ENCODE measurements around a stretch of chr7.

- PRO-cap, result no peak
Measured at GRCh38 chr7:27187144-27187786, 2.2 kb upstream of the HOXA11 start.

- PRO-cap, result no peak
Measured at GRCh38 chr7:27187787-27188142, 2.7 kb upstream of the HOXA11 start.

DNA sequence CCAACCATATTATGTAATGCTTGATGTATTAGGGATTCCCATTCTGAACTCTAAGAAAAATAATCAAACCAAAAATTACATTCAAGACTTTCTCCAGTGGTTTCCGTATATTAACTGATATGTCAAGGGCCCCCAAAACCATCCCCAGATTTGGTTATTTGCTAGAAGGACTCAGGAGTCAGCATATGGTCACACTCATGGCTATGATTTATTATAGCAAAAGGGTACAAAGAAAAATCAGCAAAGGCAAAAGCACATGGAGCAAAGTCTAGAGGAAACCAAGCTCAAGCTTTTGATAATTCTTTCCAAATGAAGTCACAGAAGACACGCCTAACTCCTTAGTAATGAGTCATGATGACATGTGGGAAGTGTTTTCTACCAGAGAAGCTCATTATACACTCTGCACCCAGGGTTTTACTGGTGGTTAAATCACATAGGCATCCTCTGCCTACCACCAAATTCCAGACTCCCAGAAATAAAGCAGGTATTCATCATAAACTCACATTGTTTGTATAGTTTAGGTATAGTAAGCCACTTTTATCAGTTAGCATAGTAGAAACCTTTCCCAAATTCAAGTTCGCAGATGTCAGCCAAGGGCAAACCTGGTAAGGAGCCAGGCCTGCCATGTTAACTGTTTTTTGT is 15.2 kb upstream of the HIBADH start:
- PRO-cap, result no peak

- PRO-cap, result no peak
Measured at GRCh38 chr7:28179068-28179284, 1.6 kb downstream of the JAZF1 start.

GRCh38 chr7:28311677-28312067 is 100.6 kb upstream of the CREB5 start:
- PRO-cap, result no peak

DNA sequence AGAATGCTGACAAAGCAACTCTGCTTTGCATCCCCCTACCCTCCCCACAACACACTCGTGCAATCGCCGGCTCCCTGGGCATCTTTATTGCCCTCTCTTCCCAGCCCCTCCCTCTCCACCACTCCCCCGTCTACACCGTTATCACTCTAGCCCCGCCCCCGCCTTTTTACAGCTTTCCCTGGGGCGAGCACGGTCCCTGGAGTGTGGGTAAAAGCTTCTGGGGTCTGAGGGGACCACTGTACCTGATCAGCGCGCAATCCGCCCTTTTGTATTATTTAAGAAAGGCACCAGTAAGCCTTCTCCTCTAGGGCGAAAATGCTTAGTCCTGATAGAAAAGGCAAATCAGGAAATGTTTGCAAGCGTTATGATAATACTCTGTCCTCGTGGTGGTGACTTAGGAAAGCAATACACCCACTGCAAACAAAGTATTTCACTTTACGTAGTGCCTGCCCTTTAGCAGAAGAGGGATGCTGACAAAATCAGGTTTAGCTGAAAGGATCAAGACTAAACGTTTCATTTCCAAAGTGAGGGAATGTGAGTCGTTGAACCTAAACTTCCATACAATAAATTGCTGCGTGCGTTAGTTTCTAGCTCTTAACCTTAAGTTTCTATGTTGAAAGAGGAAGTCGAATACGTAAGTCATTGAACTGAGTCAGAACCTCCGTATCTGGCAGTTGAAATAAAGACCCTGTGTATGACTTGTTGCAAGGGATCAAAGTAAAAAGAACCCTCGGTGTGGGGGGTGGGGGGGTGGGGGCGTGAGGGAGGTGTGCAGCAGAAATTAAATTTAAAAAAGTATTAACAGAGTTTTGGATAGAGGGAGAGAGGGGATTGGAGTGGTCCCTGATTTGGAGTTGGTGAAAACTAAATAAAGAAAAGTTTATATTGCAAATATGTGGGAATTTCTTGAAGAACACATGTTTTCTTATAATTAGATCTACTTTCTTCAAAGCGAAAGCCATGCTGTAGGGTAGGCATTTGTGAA is 1.2 kb upstream of the CREB5 start:
- PRO-cap, result no peak

DNA sequence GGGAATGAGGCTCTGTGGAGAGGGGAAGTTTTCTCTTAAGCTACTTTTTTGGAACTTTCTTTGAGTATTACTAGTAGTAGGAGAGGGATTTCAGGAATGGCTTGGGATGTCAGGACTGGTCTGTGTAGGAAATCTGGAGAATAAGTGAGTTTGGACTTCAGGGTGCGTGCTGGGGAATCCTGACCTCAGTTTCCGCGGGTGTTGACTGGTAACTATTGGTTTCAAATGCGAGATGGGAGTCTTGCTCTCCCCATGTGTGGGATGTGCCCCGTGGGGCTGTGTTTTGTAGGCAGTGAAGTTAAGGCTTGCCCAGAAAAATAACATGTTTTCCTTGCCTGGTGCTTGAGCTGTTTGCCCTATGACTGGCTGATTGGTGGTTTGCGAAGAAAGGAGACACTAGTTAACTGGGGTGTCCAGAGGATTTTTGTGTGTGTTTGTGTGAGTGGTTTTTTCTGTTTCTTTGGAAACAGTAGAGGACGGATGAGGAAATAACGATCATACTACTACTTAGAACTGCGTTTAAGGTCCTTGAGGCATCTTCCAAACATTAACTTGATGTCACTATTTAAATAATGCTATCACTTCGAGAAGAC is 61.9 kb downstream of the CREB5 start:
- PRO-cap, result no peak

GRCh38 chr7:28619234-28619683 is 206.9 kb downstream of the CREB5 start:
- PRO-cap, result no peak

DNA sequence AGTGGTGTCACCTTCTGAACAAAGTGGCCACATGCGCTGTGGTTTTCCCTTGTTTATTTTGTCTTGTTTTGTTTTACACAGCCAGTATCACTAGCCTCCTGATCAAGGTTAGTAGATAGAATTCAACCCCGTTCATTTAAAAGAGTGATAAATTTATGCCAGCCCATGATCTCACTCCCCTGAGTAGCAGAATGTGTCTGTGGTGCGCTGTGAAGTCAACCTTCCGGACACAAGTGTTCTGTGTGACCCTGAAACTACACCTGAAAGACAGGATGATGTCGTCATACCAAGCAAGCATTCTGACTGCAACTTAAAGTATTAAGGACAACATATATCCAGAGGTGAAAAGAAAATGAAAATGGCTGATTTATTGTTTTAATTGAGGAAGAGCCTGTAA is 209.2 kb downstream of the CREB5 start:
- PRO-cap, result no peak

DNA sequence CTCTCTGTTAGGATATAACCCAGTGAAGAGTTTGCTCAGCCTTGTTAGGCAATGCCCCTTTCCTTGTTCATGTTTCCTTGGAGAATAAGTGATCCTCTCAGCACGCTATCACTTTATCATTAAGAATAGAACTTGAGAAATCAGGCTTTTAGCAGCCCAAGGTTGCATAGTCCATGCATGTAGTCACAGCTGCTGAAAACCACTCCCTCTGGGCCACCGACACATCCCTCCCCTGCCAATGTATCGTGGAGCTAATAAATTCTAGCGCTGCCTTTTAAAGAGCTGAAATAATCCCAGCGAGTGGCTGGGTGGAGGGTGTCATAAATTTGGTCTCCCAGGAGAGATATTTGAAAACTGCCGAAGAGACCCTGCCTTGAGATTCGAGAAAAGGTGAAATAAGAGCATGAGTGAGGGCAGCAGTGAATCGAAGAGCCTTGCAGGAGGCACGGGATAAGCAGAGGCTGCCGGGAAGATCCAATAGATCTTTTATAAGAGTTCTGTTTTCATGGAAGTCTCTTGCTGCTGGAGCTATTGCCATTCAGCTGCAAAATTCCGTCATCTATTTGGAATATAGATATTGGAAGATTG is 249.9 kb downstream of the TRIL start:
- PRO-cap, result no peak

DNA sequence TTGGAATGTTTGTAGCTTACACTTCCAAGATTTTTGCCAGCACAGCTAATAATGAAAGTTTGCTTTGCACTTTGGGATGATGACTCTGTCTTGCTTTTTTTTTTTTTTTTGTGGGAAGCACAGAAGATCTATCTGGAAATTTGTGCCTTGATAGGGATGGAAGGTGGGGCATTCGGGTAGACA is 225.6 kb downstream of the TRIL start:
- PRO-cap, result no peak

- PRO-cap, result no peak
Measured at GRCh38 chr7:28809032-28809633, 149.0 kb downstream of the TRIL start.

- PRO-cap, result no peak
Measured at GRCh38 chr7:28980485-28981004, 22.4 kb upstream of the TRIL start.

DNA sequence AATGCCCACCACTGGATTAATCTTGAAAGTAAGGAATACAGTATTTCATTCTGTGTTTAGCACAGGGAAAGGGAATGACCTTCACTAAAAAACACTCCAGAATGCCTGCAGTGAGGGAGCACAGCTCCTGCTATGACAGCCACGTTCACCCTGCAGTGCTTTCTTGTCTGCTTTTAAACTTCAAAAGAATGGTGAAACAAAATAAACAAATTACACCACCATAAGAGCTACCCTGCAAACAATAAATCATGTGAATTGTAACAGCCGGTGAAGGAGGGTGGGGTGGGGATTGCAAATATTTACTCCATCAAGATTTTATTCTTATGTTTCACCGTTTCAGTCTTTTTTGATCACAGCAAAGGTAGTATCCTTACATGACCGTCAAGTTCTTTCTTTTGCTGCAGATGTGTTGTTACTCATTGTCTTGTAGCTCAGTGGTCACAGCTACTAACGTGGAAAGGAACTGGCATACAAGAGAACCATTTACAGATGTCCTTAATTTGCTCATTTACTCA is 4.2 kb upstream of the CHN2 start:
- PRO-cap, result no peak

DNA sequence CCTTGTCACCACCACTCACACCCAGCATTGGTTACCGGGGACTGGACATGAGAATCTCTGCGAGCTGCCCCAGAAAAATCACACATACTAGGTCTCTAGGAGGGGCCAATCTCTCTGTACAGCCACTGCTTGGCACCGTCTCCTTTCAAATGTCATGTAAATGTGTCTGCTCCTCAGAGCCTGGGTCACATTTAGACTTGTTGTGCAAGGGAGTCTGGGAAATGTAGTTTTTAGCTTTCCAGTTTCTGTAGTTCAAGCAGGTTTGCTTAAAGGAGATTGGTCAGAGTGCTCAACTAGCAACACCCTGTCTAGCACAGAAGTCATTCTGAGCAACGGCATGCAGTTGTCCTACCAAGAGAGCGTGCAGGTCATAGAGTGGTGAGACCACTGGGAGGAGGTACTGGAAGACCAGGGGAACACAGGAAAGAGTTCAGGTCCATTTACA is 60.1 kb downstream of the CHN2 start:
- PRO-cap, result no peak

GRCh38 chr7:29564460-29565488 is 1.1 kb downstream of the PRR15 start:
- PRO-cap, result no peak

- PRO-cap, result no peak
Measured at GRCh38 chr7:29866534-29867337, 60.4 kb downstream of the WIPF3 start.

DNA sequence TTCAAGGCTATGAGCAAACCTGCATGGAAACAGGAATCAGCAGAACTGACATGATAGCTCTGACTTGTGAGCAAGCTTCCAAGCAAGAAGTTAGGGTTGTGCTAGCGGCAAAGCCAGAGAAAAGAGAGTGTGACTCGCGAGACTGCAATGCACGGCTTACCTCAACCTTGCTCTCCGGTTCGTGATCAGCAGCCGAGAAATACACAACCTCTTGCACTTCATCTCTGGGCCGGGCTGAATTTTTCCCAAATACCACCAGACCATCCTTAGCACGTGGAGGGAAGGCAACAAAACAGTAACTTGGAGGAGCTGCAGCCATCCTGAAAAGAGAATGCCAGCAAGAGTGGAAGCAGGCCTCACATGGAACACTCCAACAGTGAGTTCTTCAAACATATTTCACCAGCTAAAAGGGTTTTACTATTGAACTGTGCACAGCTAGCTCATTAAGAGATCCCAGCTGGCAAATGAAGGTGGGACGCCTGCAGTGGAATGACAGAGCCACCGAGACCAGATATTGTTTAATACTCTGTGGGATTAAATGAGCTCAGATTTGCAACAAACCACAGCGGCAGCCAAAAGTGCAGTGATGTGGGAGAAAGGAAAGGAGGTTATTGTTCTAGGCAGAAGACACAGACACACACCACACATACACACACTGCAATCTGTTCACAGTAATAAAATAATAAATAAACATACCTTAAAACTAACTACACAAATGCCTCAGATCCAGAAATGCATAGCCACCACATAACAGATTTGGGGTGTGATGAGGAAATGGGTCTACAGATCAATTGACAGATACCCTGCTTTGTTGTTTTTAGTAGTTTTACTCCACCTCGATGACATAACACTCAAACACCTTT is 20.6 kb downstream of the SCRN1 start:
- PRO-cap, result bidirectional peak, plus-strand start at position 452 of the sequence, minus-strand start at position 372 of the sequence

- PRO-cap, result no peak
Measured at GRCh38 chr7:30135628-30135809, 733 bp downstream of the MTURN start.

- PRO-cap, result no peak
Measured at GRCh38 chr7:30142664-30143357, 8.0 kb downstream of the MTURN start.